ENCODE measurements around a stretch of chr10.

DNA sequence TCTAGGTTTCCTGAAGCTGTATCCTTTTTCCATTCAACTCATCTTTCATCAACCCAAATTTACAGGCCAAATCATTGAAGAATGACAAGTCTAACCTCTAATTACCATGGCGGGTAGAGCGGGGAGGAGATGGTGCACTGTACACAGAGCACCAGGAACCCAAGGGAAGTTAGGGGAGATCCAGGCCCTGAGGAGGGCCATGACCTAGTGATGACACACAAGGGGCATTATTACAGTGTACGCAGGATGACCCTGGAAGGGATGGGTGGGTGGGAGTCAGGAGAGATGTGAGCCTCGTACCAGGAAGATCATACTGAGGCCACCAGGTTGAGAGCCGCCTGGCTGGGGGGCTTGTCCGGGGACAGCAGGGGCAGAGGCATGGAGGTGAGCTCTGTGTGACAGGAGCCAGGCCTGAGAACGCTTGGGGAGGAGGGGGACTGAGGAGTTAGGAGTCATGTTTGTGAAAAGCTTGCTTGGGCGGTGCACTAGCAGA is 89.5 kb upstream of the CCNY start:
- PRO-cap = no peak

GRCh38 chr10:35350927-35351616 is 14.8 kb downstream of the CCNY start:
- PRO-cap = no peak

GRCh38 chr10:35371393-35372083 is 35.2 kb downstream of the CCNY start:
- PRO-cap = no peak

- PRO-cap = no peak
Measured at GRCh38 chr10:35375240-35376110, 39.2 kb downstream of the CCNY start.

DNA sequence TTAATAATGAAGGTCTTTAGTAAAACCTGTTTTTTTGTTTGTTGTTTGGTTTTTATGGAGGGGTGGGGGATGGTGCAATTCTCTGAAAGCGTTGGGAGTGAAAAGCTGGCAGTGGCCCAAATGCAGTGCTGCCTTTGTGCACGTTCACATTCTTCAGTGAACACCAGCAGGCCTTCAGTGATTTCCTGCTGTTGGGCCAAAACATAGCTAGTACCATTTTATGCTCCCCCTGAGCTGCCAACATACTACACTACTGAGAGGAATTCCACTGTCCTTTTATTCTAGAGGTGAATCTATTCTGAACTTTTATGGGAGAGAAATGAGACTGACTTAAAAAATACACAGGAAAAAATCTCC is 50.5 kb downstream of the CCNY start:
- PRO-cap = unidirectional peak, plus-strand start at position 180 of the sequence

- PRO-cap = no peak
Measured at GRCh38 chr10:35643647-35644371, 1.7 kb upstream of the FZD8 start.

DNA sequence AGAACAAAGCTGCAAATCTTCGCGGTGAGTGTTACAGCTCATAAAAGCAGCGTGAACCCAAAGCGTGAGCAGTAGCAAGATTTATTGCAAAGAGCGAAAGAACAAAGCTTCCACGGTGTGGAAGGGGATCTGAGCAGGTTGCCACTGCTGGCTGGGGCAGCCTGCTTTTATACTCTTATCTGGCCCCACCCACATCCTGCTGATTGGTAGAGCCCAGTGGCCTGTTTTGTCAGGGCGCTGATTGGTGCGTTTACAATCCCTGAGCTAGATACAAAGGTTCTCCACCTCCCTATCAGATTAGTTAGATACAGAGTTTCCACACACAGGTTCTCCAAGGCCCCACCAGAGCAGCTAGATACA is 391.5 kb upstream of the ANKRD30A start:
- PRO-cap = unidirectional peak, minus-strand start at position 143 of the sequence

DNA sequence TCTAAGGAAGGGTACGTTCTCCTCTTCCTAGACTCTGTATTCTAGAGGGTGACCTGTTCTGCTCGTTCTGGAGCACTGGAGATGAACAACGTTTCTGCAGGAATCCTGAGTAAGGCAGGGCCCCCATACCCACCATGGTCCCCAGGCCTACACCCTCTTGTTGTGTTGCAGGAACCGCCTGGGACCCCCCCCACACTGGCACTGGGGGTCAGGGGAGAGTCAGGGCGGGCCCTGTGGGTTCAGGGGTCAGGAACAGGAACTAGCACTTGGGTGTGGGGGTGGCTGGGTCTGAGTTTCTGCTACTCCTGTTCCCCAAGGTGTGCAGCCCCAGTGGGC is 129.1 kb downstream of the ZNF248 start:
- PRO-cap = no peak

DNA sequence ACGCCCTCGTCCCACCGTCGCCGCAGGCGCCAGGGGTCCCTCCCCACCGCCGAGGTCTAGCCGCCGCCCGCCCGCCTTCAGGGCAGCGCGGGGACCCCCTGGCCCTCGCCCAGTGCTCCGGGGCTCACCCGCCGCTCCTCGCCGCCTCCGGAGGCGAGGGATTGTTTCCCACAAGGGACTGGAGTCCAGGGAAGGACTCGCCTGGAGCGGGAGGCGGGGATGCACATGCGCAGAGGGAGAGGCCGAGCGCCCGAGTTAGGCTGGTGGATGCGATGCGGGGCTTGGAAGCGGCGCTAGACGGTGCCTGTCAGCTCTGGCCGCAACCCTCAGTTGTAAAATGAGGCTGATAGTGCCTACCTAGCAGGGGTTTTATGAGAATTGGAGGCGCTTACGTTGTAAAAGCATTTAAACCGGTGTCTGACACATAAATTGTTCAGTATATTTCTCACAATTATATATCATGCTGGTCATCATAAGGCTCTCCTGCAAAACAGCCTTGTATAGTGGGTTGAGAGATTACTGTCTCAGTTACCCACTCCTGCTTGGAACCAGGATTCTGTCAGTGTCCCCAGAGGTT is 555 bp upstream of the ZNF248 start:
- PRO-cap = bidirectional peak, plus-strand start at position 230 of the sequence, minus-strand start at position 163 of the sequence

DNA sequence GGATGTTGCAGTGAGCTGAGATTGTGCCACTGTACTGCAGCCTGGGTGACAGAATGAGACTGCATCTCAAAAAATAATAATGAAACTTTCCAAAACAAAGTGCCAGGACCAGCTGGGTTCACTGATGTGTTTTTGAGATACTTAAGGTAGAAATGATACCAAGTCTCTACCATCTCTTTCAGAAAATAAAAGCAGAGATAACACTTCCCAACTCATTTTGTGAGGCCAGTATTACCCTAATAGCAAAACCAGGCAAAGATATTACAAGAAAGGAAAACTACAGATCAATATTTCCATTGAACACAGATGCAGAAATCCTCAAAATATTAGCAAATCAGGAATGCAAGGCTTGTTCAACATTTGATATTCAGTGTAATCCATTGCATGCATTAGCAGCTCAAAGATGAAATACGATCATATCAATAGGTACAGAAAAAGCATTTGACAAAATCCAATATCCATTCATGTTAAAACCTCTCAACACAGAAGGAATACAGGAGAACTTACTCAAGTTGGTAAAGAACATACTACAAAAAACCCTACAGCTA is 35.4 kb upstream of the ZNF37A start:
- PRO-cap = no peak

DNA sequence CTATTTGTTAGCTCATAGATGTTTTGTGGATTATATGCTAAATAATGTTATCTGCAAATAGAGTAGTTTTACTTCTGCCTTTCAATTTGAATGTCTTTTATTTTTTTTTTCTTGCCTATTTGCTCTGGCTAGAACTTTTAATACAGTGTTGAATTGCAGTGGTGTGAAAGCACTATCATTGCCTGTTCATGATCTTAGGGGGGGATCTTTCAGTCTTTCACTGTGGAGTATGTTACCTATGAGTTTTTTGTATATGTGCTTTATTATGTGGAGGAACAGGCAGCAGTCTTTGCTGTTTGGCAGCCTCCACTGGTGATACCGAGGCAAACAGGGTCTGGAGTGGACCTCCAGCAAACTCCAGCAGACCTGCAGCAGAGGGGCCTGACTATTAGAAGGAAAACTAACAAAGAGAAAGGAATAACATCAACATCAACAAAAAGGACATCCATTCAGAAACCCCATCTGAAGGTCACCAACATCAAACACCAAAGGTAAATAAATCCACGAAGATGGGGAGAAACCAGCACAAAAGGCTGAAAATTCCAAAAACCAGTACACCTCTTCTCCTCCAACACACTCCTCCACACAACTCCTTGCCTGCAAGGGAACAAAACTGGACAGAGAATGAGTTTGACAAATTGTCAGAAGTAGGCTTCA is 11.9 kb downstream of the ZNF37A start:
- PRO-cap = no peak

DNA sequence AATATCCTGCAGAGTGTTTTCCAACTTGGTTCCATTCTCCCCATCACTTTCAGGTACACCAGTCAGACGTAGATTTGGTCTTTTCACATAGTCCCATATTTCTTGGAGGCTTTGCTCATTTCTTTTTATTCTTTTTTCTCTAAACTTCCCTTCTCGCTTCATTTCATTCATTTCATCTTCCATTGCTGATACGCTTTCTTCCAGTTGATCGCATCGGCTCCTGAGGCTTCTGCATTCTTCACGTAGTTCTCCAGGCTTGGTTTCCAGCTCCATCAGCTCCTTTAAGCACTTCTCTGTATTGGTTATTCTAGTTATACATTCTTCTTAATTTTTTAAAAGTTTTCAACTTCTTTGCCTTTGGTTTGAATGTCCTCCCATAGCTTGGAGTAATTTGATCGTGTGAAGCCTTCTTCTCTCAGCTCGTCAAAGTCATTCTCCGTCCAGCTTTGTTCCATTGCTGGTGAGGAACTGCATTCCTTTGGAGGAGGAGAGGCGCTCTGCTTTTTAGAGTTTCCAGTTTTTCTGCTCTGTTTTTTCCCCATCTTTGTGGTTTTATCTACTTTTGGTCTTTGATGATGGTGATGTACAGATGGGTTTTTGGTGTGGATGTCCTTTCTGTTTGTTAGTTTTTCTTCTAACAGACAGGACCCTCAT is 107.5 kb downstream of the ZNF33B start:
- PRO-cap = no peak

DNA sequence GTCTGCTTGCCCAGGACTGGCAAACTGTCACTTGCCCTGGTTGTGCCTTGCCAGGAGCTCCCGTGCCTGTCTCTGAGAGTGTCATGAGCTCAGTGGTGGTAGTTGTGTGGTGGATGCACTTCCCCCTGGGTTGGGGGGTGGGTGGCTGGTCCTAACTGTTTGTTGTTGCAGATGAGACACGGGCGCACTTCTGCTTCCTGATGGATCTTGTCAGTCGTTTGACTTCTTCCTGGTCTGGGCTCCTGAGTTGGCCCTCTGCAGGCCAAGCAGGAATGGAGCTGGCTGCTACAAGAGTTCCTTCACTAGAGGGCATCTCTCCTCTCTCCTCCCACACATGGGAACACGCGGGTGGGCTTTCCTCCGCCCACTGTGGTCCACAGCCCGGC is 81.9 kb downstream of the BMS1 start:
- PRO-cap = no peak

- PRO-cap = unidirectional peak, plus-strand start at chr10:43039718
Measured at GRCh38 chr10:43039586-43039985, 37.3 kb upstream of the RET start.

DNA sequence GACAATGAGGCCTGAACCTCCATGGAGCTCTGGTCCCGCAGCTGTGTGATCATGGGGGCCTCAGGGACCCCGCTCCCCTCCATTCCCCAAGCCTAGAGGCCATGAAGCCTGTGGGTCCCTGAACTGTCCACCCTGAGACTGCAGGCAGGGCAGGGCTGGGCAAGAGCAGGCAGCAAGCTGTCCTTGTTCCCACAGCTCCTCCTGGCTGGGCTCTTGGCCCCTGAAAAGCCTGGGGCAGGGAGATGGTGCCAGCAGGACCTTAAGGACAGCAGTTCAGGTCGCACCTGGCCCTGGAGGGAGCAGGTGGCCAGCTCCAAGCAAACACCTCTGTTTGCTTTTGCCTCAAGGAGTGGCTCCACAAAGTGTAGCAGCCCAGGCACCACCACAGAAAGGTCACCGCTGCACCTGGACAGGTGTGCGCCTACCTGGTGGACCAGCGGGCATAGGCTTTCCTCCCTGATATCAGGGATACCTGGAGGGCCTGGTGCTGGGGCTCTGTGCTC is 5.2 kb downstream of the RET start:
- PRO-cap = no peak

DNA sequence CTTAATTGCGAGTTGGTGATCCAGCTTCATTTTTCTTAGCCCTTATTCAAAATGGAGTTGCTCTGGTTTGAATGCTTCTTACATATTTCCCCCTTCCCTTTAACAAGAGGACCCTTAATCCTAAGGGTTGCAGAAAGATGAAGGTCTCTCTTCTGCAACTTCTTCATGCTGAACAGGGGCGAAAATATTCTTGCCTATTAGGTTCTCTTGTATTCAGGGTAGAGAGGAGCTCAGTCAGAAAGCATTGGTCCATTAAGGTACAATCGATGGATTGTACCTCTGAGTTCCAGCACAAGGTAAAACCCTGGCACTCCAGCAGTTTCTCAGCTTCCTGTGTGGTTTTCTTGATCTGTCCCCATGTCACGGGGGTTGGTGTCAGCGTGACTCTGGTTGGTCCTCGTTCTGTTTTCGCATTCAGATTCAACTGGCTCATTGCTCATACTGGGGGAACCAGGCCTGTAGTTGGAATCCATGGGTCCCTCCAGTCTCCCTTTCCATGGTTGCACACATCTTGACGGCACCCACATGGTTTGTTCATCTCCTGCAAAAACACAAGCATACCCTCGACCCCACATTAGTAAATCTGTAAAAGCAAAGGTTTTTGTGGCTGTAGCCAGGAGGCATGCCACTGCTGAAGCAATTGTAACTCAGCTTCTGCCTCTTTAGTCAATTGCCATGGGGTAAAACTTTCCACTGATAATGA is 32.7 kb upstream of the RASGEF1A start:
- PRO-cap = no peak

DNA sequence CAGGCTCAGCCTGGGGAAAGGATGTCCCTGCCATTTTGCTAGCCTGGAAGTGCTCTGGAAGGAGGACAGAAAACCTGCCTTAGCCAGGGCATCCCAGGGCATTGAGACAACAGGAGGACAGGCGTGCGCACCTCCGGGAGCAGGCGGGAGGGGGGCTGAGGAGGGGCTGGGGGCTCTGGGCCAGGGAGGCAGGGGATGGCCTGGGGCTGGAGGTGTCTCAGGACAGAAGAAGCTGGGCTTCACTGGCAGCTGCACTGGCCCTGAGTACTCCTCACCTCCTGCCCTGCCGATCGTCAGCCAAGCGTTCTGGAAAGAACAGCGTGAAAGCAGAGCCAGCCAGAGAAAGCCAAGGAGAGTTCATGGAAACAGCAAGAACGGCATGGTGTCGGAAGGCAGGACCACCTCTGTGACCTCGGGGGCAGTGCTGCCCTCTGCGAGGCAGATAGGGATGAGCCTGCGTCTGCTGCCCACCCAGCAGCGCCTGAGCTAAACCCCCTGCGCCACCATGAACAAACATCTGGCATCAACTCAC is 48.2 kb upstream of the RASGEF1A start:
- PRO-cap = no peak

DNA sequence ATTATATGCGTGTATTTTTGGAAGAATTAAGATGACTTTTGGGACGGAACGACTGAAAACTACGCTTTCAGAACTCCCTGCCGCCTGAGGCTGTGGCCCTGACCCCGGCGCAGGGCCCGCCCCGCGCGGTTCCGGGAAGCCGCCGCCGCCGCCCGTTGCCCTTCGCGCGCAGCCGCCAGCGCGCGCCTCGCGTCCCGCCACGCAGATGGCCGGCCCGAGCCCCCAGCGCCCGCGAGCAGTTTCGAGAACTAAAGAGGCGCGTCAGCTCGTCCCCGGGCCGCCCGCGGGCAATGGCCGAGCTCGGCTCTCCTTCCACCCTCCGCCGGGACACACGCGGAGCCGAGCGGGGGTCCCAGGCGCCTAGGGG is 1.9 kb downstream of the HNRNPF start:
- PRO-cap = no peak

DNA sequence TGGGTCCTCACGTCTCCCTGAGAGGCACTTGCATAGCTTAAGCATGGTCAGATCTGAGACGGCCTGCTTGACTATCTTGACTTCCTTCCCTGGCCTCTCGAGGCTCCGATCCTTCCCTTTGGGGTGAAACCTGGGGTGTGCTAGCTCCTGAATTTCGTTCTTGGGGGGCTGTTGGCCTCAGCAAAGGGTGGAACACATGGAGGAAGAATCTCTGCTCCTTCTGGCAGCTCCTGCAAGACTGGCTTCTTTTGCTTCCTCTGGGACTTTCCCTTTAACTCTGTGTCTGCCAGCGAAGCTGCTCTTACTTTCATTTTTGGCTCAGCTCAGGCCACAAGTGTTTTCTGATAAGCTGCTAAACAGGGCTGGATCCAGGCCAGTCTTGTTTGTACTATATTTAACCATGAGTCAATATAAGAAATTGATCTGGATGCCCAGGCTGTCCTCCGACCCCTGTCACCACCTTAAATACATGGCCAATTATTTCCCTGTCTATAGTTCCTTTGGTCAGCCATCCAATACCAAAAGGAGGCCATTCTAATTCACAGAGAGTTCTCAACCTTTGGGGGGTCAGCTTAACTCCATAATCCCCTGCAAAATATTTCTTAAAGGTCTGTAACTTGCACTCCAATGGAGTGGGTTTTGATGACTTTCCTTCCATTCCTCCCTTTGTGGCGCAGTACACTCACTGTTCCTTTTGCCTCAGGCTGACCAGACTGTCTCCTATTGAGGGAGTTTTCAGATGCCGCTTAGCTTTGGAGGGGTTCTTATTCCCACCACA is 11.0 kb upstream of the ZNF485 start:
- PRO-cap = no peak

GRCh38 chr10:43689523-43689954 is 40.9 kb upstream of the ZNF32 start:
- PRO-cap = no peak

All from A673 (cell line).